Bronchial lymph node (tissue), 1 donor: ENCODE results near the genes ZNRF4, RPL36 and MLLT1.

- PRO-cap, result no peak
Measured at GRCh38 chr19:5034754-5035624, 66.1 kb downstream of the KDM4B start.

DNA sequence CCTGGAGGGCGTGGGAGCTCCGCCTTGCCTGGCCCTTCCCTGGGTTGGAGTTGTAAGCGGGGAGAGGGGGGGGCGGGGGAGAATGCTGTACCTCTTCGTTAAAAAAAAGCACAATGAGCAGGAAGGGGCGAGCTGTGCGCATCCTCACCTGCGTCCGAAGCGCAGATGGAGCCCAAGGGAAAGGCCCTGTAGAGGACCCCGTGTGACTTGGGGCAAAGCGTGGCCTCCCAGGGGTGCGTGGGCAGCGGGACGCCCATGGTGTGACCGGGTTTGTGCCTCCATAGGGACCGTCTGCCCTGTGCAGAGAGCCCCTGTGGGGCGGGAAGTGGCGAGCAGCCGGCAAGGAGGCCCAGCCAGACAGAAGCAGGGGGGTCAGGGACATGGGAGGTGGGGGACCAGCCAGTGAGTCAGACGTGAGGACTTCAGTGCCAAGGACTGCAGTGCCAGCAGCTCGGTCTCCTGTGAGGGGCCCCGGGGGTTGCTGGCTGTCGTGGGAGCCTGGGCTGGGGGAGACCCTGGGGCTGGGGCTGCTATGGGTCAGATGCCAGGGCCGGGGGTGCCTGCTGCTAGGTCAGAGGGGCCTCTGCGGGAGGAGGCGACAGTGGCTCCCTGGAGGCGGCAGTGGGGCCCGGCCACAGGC, 79.7 kb downstream of the KDM4B start:
- PRO-cap, result no peak

DNA sequence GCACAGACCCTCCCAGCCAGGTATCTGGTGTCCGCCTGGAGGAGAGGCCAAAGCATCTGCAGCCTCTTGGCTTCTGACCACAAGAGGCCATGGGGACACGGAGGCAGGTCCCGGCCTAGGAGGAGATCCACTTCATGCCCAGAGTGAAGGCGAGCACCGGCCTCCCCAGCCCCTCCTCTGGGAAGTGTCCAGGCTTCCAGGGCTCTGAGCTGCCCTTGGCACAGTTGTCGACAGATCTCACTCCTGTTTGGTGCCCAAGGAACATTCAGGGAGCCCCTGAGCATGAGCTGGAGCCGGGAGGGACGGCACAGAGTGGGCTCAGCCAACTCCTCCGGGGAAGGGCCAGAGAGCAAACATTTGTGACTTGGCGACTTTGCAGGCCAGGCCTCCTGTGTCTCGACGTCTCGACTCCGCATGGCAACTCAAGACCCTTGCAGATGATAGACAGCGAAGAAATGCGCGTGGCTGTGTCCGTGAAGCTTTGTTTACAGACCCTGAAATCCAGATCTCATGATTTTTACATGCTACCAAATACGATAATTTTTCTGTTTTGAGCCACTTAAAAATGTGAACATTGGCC, 142.6 kb downstream of the KDM4B start:
- PRO-cap, result no peak

- PRO-cap, result bidirectional peak, plus-strand start at chr19:5139476, minus-strand start at chr19:5139356
Measured at GRCh38 chr19:5139163-5139876, 170.4 kb downstream of the KDM4B start.

DNA sequence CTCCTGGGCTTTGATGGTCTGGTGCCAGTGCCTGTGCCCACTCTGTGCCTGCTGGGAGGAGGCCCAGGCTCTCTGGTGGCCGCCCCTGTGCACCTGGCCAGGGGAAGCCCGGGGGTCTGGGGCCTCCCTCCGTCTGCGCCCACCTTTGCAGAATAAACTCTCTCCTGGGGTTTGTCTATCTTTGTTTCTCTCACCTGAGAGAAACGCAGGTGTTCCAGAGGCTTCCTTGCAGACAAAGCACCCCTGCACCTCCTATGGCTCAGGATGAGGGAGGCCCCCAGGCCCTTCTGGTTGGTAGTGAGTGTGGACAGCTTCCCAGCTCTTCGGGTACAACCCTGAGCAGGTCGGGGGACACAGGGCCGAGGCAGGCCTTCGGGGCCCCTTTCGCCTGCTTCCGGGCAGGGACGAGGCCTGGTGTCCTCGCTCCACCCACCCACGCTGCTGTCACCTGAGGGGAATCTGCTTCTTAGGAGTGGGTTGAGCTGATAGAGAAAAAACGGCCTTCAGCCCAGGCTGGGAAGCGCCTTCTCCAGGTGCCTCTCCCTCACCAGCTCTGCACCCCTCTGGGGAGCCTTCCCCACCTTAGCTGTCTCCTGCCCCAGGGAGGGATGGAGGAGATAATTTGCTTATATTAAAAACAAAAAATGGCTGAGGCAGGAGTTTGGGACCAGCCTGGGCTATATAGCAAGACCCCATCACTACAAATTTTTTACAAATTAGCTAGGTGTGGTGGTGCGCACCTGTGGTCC, 183.4 kb downstream of the KDM4B start:
- PRO-cap, result no peak

DNA sequence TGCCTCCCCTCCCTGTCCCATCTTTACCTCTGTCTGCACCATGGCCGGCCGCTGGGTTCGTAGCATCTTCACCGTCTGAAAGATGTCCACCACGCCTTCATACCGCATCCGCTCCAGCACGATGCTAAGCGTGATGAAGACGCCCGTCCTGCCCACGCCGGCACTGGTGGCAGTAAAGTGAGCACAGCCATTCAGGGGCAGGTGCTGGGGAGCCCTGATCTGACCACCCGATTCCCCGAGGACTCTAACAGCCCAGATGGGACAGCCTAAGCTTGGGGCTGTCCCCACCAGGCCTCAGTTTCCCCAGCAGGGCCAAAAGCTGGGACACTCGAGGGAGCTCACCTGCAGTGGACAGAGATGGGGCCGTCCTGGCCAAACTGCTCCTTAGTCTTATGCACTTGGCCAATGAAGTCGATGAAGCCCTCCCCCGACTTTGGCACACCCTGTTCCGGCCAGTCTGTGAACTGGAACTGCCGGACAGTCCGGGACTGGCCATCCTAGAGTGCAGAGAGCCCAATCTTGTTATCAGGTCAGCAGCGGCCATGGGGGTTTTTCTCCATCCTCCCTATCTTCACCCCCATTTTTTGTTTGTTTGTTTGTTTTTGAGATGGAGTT, 132.6 kb downstream of the PTPRS start:
- PRO-cap, result no peak

DNA sequence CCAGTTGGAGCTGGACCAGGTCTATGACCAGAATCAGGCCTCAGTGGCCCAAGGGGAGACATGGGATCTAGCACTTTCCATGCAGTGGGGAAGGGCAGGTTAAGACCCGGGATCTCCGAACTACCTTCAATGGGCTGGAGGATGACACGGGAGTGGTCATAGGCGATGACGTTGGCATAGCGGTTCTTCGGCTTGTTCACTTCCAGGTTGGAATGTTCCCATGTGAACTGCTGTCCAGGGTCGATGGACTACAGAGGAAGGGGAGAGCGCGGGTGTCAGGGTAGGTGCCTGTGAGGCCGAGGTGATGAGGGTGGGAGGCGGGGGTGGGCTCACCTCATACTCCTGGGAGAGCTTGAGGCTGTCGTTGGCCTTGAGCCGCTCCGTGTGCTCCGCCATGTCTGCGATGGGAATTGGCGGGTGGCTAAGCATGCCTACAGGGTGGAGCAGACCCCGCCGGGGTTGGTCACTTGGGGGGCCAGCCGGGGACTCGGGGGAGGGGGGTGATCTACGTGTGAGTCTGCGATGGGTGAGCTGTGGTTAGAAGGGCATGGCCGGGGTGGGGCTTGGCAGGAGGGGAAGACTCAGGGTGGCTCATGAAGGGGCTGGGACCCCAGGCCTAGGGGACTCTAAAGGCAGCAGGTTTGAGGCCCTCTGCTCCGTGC, 125.3 kb downstream of the PTPRS start:
- PRO-cap, result no peak

- PRO-cap, result no peak
Measured at GRCh38 chr19:5251185-5252037, 89.2 kb downstream of the PTPRS start.

DNA sequence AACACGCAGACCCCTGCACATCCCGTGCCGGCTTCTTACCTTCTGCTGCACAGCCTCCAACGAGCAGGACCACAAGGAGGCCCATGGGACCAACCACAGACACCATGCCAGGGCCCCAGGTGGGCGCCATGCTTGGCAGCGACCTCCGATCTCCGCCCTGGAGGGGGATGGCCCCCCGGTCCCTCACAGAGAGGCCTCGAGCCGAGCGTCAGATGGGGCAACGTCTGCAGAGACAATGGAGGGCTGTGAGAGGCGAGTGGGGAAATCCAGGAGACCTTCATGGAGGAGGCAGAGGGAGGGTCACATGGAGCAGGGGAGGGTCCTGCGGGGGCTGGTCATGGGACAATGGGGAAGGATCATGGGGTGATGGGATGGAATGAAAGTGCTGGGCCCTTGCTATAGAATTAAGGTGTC, 54.6 kb downstream of the PTPRS start:
- PRO-cap, result no peak

- PRO-cap, result no peak
Measured at GRCh38 chr19:5455245-5455715, at the start of gene ZNRF4. TSS of gene ZNRF4 (plus strand) at chr19:5455417.

- PRO-cap, result no peak
Measured at GRCh38 chr19:5623876-5624766, 1.2 kb downstream of the SAFB start.

DNA sequence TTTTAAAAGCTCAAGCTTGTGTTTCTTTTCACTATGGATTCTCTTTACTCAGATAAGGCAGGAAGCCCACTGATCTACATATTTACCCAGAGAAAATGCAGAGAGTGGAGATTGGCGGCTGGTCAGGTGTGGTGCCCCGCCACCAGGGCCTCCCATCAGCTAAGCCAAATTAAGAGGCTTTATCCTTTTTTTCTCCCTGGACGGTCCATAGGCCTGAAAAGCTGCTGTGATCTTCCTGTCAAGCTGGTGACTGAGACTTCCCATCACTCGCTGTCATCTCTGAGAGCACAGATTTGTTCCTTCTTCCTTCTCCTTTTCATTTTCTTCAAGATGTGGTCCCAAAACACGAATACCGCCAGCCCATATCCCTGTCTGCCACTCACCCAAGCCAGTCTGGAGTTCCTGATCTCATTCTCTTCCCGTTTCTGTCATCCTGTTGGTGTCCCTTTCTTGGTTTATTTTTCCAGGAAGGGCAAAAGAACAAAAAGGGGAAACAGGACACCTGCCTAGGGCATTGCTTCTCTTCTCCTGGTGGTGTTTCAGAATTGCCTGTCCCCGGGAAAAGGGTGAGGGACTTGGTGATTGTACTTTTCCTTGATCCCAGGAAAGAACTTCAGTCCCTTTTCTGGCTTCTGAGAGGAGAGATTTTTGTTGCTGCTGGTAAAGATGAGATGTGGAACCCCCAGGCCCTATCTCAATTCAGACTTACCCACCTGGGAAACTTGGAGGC, 2.0 kb downstream of the SAFB start:
- PRO-cap, result no peak

DNA sequence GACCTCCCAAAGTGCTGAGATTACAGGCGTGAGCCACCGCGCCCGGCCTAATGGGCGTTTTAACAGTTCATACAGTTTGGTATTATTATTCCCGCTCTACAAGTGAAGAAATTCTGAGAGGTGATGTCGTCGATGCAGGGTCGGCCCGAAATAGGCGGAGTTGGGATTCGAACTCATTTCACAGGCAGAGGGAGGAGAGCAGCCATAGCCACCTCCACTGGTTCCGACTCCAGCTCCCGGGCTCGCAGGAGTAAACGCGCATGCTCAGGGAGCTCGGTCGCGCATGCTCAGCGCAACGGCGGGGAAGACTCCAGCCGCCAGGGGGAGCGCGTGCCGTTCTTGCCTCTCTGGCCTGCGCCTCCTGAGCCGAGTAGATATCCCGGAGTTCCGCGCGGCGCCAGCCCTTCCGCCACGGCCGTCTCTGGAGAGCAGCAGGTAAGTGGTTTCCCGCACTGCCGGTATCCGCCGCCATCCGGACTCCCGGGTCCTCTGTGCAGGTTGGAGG, at the start of gene RPL36:
Gene RPL36, plus strand, starts transcription at position 403 of the 505 bp plus-strand sequence.
- PRO-cap, result bidirectional peak, plus-strand start at position 404 of the sequence, minus-strand start at position 244 of the sequence

- PRO-cap, result unidirectional peak, plus-strand start at chr19:5914730
Measured at GRCh38 chr19:5914351-5915304, 574 bp downstream of the CAPS start.

DNA sequence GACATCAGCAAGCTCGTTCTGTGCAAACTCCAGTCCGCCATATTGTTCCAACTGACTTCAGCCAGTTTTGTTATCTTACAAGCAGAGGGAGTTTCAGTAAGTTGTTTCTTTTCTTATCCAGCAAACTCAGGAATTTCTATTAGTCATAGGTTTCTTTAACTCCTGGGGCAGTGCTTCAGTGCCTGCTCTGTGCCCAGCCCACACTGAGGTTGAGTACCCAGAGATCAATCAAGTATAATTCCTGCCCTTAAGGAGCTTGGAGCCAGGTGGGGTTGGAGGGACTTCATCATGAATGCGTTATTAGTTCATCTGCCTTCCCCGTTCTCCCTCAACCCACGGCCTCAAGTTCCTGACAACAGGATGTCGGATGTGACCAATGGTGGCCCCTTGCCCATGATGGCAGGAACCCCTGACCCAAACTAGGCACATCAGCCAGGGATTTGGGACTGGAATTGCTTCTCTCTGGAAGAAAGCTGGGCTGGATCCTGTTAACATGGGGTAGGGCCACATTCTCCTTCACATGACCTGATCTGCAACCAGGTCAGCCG, 7.6 kb upstream of the RANBP3 start:
- PRO-cap, result no peak

DNA sequence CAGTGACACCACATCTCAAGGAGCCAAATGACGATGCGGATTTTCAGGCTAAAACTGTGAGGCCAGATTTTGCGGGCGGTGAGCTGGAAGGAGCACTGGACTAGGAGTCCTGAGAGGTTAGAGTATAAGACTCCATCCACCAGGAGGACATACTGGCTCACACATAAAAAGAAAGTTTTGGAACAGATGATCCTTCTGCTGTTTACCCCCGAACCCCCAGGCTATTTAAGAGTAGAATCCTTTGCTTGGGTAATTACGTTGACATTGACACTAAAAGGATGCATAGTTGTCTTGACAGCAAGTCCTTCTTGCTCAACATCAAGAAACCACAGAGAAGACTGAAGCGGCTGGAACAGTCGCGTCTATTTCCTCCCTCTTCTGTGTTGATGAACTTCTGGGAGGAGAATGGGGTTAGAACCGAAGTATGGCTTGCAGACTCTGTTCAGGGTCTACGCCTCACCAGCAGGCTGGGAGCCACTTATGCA, 42.2 kb upstream of the RANBP3 start:
- PRO-cap, result no peak

DNA sequence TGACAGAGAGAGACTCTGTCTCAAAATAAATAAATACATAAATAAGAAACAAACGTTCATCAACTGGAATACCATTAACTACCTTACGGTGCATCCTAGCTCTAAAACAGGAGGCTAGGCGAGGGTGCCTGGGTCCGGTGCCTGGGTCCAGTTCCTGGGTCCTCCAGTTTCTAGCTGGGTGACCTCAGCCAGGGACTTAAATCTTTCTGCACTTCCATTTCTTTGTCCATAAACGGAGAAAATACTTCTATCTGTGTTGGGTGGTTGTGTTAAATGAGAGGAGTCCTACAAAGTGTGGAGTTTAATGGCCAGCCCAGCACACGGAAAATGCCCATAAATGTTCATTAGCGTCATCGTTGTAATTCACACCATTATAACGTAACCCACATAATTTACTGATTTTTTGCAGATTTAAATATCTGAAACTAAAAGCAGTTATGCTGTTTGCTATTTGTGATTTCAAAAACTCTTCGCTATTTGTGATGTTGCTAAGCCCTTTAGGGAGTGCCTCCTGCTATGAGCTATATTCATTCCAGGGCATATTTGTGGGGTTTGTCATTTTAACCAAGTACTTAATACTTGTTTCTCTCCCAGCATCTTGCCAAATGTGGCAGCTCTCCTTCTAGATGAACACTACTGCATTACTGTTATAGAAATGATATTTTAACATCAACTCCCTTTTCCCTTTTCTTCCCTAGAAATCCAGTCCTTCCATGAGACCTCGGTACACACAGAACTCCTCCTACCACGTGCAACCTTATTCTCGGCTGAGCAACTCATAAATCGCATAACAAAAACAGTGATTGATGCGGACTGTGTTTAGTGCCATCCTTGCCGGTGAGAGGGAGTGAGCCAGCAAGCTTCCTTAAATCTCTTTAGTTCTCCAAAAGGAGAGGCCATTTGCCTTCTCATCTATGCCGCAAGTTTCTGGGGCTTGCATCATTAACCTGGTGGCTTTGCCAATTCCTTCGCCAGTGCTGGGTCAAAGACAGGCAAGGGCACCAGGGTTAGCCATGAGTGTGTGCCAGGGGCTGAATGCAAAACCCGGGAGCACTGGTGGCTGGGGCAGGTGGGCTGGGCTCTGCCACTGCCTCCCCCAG, 33.6 kb downstream of the RFX2 start:
- PRO-cap, result no peak

DNA sequence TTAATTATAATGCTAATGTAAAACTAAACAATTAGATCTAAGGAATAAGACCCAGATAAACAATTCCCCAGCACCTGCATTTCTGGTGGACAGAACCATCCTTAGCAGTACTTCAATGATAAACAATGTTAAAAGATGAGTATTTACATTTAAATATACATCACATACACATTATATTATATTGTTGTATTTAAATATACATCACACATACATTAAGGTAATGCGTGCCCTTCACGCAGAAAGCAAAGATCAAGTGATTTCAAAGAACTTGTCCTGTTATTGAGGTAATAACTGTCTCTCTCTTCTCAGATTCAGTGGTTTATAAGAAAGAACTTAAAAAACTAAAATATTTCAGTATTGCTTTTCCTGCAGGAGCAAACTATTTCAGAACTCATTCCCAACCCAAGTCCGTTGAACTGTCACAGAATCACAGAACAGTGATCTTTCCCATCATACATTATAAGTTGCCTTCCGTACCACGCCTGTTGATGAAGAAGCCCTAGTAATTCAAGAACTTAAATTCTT, 2.5 kb downstream of the RFX2 start:
- PRO-cap, result no peak

DNA sequence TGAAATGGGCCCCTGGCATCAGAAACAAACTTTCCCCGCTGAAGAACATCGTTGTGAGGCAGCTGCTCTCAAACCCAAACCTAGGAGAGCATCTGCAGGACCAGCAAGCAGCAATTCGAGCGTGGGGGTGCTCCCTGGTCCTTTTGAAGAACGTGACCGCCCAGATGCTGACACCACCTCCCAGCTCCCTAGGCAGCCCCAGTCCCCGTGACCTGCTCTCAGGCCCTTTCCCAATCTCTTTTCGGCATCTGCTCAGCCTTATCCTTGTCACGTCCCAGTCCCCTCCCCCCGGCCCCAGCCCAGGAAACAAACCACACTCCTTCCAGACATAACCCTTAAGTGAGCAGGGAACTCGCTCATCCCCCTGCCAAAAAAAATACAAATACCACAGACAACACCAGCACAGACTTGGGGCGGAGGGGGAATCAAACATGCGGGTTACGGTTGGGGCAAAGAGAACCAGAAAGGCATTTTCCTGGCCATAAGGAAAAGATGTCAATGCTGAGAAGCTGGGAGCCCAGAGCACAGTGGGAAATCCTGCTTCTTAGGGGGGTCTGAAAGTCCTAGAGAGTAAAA, 3.3 kb downstream of the MLLT1 start:
- PRO-cap, result bidirectional peak, plus-strand start at position 325 of the sequence, minus-strand start at position 241 of the sequence

DNA sequence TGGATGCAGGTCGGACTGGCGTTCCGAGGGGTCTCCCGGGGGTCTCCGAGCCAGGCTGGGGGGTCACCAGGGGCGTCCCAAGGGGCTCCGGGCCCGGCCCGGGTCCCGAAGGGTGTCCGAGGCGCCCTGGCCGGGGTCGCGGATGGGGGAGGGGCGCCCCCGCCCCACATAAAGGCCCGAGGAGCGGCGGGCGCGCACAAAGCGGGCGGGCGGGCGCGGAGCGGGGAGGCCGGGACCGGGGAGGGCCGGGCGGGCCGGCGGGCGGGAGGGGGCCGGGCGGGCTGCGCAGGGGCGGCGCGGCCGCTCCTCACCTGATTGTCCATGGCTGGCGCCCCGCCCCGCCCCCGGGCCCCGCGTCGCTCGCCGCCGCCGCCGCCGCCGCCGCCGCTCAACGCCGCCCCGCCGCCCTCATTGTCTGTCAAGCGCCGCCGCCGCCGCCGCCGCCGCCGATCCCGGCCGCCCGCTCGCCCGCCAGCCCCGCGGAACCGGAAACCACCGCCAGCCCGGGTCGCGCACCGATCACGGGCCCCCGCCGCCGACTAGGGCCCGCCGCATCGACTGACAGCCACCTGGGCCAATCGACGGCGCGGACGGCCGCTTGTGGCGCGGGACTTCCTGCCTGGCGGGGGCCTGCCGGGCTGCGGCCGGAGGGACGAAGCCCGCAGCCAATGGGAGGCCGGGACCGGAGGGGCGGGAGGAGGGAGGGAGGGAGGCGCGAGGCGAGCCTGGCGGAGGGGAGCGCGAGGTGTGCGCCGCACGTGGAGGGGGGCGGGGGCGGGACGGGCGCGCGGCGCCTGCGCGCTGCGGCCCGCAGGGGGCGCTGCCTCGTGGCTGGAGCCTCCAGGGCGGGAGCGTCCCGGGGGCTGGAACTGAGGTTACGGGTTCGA, at the start of gene MLLT1:
Gene MLLT1, minus strand, starts transcription at position 514 of the 887 bp plus-strand sequence.
- PRO-cap, result unidirectional peak, minus-strand start at position 487 of the sequence